Tongue (tissue), 2 donors: ENCODE data around the genes EPHA8, KDM1A and HNRNPR.

GRCh38 chr1:22529951-22530645 lies 33.2 kb upstream of the EPHA8 start:
- RAMPAGE, long total RNA, result no peak

DNA sequence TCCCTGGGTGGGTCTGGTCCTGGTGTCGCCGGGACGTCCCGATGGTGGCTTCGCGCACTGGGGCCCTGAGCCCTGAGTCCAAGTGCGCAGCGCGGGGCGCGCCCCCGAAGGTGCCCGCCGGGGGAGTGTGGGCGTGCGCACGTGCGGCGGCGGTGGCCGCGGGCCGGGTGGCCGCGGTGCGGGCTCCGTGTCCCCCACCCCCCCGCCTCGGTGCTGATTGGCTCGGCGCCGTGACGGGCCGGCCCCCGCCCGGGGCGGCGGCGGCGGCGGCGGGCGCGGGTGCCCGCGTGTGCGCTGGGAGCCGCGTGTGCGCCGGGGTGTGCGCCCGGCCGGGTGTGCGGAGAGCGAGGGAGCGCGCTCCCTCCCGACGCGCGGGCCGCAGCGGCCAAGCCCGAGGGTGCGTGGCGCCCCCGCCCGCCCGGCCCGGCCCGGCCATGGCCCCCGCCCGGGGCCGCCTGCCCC lies at the start of gene EPHA8:
Gene EPHA8, plus strand, starts transcription at position 288 of the 462 bp plus-strand sequence.
- RAMPAGE, long total RNA, result no peak

GRCh38 chr1:22702135-22702801 lies 8.4 kb upstream of the EPHB2 start:
- RAMPAGE, long total RNA, result no peak

DNA sequence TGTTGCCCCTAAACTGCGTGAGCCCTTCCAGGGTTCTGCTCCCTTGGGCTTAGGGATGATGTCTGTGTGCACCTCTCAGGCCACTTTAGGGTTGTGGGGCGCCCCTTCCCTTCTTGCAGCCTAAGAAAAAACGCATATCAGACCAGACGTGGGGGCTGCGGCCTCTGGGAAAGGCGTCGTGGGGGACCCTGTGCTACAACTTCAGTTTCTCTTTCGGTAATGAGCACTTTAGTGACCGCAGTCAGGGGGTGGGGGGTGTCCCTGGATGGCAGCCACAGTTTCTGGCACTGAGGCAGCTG lies 1.6 kb downstream of the EPHB2 start:
- RAMPAGE, long total RNA, result no peak

- RAMPAGE, long total RNA, result no peak
Measured at GRCh38 chr1:22806315-22807150, 95.9 kb downstream of the EPHB2 start.

GRCh38 chr1:22913297-22914058 lies 59.2 kb downstream of the LACTBL1 start:
- RAMPAGE, long total RNA, result no peak

DNA sequence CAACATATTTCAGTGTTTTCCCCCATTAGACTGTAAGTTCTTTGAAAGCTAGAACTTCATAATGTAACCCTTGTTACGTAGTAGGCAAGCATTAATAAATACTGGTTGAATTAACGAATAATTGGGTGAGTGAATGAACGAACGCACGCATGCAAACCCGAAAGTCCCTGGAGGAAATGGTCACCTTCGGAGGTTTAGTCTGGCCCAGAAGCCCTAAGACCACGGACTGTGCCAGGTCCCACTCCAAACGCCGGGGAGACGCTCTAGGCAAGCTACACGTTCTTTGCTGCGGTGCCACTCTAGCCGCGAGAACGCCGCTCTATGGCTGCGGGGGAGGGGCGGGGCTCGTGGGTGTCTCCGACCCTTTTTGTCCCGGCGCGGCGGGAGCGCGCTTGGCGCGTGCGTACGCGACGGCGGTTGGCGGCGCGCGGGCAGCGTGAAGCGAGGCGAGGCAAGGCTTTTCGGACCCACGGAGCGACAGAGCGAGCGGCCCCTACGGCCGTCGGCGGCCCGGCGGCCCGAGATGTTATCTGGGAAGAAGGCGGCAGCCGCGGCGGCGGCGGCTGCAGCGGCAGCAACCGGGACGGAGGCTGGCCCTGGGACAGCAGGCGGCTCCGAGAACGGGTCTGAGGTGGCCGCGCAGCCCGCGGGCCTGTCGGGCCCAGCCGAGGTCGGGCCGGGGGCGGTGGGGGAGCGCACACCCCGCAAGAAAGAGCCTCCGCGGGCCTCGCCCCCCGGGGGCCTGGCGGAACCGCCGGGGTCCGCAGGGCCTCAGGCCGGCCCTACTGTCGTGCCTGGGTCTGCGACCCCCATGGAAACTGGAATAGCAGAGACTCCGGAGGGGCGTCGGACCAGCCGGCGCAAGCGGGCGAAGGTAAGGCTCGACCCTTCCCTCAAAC lies at the start of gene KDM1A:
Gene KDM1A, plus strand, starts transcription at position 395 of the 899 bp plus-strand sequence.
- RAMPAGE, long total RNA, result no peak

- RAMPAGE, long total RNA, result no peak
Measured at GRCh38 chr1:23187482-23188125, 29.7 kb downstream of the HTR1D start.

- RAMPAGE, long total RNA, result no peak
Measured at GRCh38 chr1:23321227-23321975, 22.7 kb downstream of the HNRNPR start.

- RAMPAGE, long total RNA, result no peak
Measured at GRCh38 chr1:23344210-23345087, at the start of gene HNRNPR. HNRNPR (minus strand) TSS chr1:23344284.

- RAMPAGE, long total RNA, result no peak
Measured at GRCh38 chr1:23553659-23554061, 5.6 kb downstream of the ID3 start.

DNA sequence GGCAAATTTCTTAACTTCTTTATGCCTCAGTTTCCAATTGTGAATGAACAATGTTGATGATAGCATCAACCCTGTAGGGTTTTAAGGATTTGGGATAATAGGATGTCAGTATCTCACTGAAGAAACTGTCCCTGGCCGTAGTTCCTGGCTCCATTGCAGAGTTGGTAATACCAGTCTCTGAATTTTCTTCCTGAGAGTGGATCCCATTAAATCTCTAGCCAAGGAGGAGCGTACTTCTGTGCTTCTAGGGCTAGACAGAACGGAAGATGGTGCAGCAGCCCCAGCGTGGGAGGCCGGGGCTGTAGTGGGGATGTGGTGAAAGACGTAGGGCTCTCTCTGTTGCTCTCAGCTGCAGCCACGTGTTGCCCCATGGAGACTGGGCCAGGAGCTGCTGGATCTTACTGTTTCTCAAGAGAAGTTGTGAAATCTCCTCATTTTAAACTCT lies 16.1 kb upstream of the ELOA start:
- RAMPAGE, long total RNA, result no peak

GRCh38 chr1:23745630-23745879 lies 2.3 kb downstream of the ELOA start:
- RAMPAGE, long total RNA, result no peak

DNA sequence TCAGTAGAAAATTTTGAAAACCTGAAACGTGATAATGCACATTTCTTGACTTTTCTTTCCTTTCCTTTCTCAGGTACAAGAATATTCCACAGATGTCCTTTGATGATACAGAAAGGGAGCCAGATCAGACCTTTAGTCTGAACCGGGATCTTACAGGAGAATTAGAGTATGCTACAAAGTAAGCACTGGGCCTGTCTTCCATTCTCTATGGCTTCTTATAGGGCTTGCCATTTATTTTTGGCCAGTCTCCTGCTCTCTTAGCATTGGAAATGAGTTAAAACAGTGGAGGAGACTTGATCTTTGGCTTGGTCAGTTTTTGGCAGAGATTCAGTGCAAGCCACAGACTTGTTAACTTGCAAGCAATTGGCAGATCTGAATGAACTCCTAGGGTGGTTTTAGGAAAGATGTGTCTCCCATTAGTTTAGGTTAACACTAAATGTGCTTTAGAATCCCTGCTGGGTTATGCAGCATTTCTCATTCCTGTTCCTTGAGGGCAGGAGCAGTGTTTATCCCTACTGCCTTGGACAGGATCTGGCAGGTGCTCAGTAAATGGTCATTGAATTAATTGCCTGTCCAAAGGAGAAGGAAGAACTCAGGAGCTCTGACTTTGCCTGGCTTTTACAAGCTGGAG lies 5.2 kb upstream of the LYPLA2 start:
- RAMPAGE, long total RNA, result no peak

DNA sequence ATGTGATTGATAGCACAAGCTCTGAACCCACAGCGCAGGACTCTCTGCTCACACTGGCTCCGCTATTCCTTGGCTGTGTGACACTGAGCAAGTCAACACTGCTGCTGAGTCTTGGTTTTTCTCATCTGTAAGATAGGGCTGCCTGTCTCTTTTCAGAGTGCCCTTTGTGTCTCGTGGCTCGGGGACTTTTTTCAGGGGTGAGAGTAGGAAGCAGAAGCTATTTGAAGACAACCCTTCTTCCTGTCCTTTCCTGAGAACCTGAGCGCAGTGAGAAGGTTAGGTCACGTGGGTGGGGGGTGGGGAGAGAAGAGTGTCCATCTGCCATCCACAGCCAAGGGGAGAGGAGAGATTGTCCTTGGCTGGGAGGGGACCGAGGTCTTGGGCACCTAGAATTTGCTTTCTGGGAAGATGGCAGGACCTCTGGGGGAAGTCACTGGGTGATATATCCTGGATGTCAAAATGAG lies 2.3 kb downstream of the CNR2 start:
- RAMPAGE, long total RNA, result no peak

DNA sequence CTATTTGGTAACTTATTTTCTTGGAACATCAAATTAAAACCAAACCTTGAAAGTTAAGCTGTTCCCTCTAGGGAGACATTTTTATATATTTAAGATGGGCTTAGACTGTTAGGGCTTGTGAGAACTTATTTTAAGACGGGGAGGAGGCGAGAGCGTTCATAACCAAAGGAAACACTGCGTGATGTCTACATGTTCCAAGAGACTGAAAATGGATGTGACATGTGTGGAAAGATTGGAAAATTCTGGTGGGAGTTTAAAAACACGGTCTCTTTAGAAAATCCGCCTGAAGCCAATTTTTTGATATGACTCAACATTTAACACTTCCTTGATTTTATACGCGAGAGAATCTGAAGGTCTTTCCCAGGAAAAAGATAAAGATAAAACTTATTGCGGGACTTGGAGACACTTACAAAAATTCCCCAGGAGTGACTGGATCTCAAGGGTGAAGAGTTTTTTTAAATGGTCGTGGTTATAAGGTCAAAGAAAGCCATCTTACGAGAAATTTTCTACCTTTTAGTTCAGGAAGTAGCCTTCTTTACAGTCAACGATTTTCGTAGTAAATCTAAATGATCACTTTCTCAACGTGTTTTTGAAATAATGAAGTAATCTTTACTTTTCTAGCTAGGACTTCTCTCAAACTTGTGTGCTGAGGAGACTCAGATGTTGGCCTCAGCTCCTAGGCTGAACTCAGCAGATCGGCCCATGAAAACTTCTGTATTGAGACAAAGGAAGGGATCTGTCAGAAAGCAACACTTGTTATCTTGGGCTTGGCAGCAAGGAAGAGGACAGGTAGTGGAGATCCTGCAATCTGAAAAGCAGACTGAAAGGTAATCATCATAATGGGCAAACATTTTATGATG lies 910 bp downstream of the PNRC2 start:
- RAMPAGE, long total RNA, result no peak

- RAMPAGE, long total RNA, result no peak
Measured at GRCh38 chr1:23966506-23967587, 7.2 kb downstream of the PNRC2 start.

DNA sequence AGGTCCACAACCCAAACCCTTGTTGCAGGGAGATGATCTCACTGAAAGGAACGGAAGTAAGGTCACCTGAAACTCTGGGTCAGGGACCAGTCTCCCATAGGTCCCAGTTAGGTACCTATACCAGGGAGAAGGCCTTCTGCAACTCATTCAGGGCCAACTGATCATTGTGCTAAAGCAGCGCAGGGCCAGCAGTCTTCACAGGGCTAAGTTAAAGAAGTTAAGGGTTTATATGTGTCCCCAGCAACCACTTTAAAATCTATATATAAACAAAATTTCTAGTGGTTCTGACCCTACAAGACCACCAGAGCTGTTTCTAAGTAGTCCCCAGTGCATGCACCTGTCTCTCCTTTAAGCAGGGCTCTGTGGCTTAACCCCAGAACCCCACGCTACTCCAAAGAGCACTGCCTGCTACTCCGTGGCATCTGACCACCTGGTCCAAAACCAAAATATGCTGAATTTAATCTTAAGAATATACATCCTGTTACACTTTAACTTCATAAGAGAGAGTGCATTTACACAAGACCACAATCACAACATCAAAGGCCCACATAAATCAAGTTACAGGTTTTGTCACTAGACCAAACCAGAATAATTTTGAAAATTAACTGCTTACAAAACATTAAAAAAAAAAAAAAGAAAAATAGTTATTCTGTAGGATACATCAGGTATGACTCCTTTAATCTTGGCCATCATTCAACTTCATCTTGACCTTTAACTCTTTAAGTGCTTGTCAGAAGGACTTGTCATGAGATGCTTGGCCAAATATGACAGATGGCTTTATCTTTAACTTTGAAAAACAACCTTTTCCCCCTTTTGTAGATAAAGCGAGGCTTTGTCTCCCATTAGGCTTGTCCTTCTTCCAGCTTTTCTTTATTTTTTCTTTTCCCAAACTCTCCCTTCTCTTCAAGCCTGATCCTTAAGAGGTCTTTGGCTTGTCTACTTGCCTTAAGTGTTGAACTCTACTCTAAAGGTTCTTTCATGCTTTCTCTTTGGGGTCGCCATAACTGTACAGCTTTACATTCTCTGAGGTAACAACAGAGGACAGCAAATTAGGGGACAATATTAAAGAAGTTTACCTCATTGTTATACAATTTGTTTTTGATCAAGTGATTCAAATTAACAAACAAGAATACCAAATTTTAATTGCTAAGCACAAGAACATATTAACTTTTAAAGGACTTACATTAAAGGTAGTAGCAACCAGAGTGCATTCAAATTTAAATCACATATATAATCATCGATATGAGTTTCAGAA lies 2.4 kb downstream of the SRSF10 start:
- RAMPAGE, long total RNA, result no peak

DNA sequence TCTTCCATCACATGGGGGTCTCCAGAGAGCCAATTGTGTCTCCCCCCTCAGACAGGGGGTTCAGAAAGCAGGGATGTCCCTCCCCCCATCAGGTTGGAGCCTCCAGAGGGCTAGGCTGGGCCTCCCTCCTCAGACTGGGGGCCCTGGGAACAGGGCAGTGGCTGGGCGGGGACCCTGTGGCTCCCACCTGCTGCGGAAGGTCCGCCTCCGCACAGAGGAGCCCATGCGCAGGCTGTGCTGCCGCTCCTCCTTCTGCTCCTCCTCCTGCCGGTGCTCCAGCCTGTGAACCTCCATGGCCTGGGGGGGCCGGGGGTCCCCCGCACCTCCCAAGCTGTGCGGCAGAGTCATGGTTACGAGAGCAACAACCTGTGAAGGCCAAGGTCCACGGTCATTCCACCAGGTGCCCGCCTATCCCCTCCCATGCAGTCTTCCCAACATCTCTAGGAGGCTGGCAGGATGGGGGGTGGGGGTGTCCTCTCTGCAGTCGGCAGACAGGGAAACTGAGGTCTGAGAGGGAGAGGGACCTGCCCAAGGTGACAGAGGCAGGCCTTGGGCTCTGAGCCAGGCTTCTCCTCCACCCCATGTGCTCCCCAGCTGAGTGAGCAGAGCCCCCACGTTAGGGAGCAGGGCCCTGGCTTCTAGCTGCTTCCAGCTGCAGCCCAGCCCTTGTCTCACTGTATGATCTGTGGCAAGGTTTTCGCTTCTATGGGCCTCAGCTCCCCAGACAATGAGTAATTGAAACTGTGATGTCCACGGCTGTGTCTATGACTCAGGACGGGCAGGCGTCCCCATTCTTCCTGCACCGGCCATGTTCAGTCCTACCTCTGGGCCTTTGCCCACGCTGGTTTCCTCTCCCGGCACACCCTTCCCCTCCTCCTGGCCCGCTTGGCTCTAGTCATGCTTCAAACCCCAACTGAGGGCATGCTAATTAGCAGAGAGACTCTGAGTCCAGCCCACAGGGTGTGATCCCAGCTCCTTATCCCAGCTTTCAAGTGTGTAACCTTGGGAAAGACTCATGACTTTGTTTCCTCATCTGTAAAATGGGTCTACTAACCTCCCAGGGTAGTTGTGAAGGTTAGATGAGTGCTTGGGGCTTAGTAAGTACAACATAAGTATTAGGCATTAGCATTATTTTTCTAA lies 3.3 kb downstream of the MYOM3 start:
- RAMPAGE, long total RNA, result no peak

GRCh38 chr1:24117681-24118211 lies 5.8 kb upstream of the MYOM3 start:
- RAMPAGE, long total RNA, result no peak